Testis (tissue), 5 donors: ENCODE measurements around the genes FST, SNX18 and SLC38A9.

DNA sequence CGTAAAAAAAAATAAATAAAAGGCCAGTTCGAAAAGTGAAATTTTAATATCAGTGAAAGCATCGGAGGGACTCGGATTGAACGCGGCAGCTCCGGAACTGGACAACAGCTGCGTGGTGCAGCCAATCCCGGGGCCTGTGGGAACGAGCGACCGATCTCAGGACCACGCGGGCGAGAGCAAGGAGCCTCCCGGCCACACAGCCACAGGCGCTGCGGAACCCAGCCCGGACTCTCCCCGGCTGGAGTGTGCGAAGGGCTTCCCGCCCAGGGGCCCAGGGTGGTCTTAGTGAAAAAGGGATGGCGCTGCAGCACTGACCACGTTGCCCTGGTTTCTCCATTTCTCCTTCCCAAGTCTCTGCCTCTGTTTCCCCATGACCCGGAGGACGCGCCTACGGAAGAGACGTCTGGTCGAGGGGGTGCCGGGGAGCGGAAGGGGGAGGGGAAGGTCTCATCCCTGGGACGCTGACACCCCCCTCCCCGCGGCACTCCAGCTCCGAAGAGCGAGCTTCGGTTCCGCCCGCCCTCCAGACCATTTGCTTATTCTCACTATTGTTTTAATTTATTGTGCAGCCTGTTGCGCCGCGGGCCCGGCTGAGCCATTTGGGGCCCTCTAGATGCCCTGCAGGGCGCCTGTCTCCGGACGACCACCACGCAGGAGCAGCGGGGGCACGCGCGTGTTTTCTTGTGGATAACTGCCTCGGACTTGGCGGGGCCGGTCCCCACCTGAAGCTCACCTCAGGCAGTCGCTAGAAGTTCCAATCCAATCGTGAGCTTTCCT, 302.9 kb downstream of the PARP8 start:
- PRO-cap, 3 experiments, result no peak in any of the 3 experiments
- RAMPAGE, long total RNA, 2 experiments, result no peak in any of the 2 experiments
- RRBS, result 3% methylated on average over 30 of the region's 57 CpGs

- PRO-cap, 3 experiments, result no peak in any of the 3 experiments
- RAMPAGE, long total RNA, 2 experiments, result no peak in any of the 2 experiments
- RRBS, result no CpG with 5 or more reads among the region's 2 CpGs
These were observed 84.9 kb upstream of the ITGA1 start for GRCh38 chr5:52702762-52703197.

GRCh38 chr5:52800636-52801269, 13.0 kb downstream of the ITGA1 start:
- PRO-cap, 3 experiments, result peak in 2 of 3 experiments; most common plus-strand start chr5:52801022 (in 1); most common minus-strand start chr5:52800799 (in 1)
- RAMPAGE, long total RNA, 2 experiments, result no peak in any of the 2 experiments
- RRBS, result no CpG with 5 or more reads among the region's 15 CpGs

- PRO-cap, 3 experiments, result no peak in any of the 3 experiments
- RAMPAGE, long total RNA, 2 experiments, result no peak in any of the 2 experiments
- RRBS, result no CpG with 5 or more reads among the region's 4 CpGs
These were observed 73.8 kb upstream of the ITGA2 start for GRCh38 chr5:52915244-52915823.

GRCh38 chr5:52955736-52956315, 33.3 kb upstream of the ITGA2 start:
- PRO-cap, 3 experiments, result no peak in any of the 3 experiments
- RAMPAGE, long total RNA, 2 experiments, result no peak in any of the 2 experiments
- RRBS, result no CpG with 5 or more reads among the region's 5 CpGs

- PRO-cap, 3 experiments, result no peak in any of the 3 experiments
- RAMPAGE, long total RNA, 2 experiments, result no peak in any of the 2 experiments
- RRBS, result no CpG with 5 or more reads among the region's 1 CpG
These were observed 3.3 kb upstream of the FST start for GRCh38 chr5:53477124-53477466.

GRCh38 chr5:53480045-53481094, at the start of gene FST:
Gene FST (plus strand): TSS chr5:53480629.
- PRO-cap, 3 experiments, result peak in 3 of 3 experiments; most common plus-strand start chr5:53480242 (in 3); most common minus-strand start chr5:53480097 (in 3)
- RAMPAGE, long total RNA, 2 experiments, result no peak in any of the 2 experiments
- RRBS, result 1% methylated on average over 48 of the region's 104 CpGs

DNA sequence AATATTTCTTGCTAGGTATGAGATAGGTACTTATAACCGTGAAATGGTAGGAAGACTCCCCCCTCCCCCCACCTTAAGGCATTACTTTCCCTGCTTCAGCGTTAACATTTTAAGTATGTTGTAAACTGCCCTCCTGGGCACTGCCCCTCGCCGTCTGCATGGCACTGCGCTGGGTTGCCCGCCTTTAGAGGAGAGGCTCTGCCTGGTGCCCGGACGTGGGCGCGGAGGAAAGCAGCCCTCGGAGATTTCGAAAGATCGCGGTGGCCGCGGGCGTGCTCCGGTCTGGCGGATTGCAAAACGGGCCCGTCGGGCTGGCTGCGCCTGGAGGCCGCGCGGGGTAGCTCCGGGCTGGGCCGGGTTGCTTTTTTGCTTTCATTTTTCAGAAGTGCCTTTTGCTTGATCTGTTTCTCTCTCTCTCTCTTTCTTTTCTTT, 1.4 kb downstream of the FST start:
- PRO-cap, 3 experiments, result peak in 3 of 3 experiments; most common plus-strand start position 234 of the sequence (in 1); most common minus-strand start position 156 of the sequence (in 3)
- RAMPAGE, long total RNA, 2 experiments, result no peak in any of the 2 experiments
- RRBS, result 1% methylated on average over 21 of the region's 28 CpGs

GRCh38 chr5:53997958-53998604, 312.3 kb downstream of the ARL15 start:
- PRO-cap, 3 experiments, result no peak in any of the 3 experiments
- RAMPAGE, long total RNA, 2 experiments, result no peak in any of the 2 experiments
- RRBS, result no CpG with 5 or more reads among the region's 4 CpGs

- PRO-cap, 3 experiments, result no peak in any of the 3 experiments
- RAMPAGE, long total RNA, 2 experiments, result no peak in any of the 2 experiments
- RRBS, result no CpG with 5 or more reads among the region's 7 CpGs
These were observed 89.8 kb downstream of the ARL15 start for GRCh38 chr5:54220566-54220963.

- PRO-cap, 3 experiments, result no peak in any of the 3 experiments
- RAMPAGE, long total RNA, 2 experiments, result no peak in any of the 2 experiments
- RRBS, result no CpG with 5 or more reads among the region's 2 CpGs
These were observed 6.6 kb downstream of the ARL15 start for GRCh38 chr5:54303728-54304182.

- PRO-cap, 3 experiments, result no peak in any of the 3 experiments
- RAMPAGE, long total RNA, 2 experiments, result no peak in any of the 2 experiments
- RRBS, result no CpG with 5 or more reads among the region's 5 CpGs
These were observed 64.8 kb upstream of the HSPB3 start for GRCh38 chr5:54390605-54391140.

DNA sequence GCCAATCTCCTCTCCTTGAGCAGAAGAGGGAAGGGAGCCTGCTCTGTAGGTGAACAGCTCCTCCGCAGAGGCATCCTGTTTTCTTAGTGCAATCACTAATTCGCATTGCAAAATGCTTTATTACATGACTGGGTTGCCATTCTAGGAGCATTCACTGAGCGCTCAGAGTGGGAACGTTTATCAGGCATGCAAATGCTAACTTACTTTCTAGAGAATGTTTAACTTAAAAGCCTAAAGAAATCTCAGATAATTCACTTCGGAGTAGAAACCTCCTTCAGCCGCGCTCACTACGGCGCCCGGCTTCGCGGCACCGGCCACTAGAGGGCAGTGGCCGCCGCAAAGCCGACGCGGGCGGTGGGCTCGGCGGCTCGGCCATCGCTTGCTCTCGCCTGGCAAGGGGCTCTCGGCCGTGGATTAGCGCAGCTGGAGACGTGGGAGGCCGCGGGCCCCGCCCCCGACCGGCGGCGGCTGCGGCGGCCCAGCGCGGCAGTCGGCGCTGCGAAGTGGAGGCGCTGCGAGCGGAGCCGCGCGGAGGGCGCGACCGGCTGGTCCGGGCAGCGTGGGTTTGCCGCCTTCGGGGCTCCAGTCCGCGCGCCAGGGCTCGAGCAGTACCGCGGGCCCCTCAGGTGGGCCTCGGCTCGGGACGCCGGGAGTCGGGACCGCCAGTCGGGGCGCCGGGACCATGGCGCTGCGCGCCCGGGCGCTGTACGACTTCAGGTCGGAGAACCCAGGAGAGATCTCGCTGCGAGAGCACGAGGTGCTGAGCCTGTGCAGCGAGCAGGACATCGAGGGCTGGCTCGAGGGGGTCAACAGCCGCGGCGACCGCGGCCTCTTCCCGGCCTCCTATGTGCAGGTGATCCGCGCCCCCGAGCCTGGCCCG, at the start of gene SNX18:
Gene SNX18, plus strand, starts transcription at position 489 of the 880 bp plus-strand sequence.
- PRO-cap, 3 experiments, result peak in 3 of 3 experiments; most common plus-strand start position 493 of the sequence (in 2); most common minus-strand start position 475 of the sequence (in 3)
- RAMPAGE, long total RNA, 2 experiments, result no peak in any of the 2 experiments
- RRBS, result 1% methylated on average over 31 of the region's 93 CpGs

DNA sequence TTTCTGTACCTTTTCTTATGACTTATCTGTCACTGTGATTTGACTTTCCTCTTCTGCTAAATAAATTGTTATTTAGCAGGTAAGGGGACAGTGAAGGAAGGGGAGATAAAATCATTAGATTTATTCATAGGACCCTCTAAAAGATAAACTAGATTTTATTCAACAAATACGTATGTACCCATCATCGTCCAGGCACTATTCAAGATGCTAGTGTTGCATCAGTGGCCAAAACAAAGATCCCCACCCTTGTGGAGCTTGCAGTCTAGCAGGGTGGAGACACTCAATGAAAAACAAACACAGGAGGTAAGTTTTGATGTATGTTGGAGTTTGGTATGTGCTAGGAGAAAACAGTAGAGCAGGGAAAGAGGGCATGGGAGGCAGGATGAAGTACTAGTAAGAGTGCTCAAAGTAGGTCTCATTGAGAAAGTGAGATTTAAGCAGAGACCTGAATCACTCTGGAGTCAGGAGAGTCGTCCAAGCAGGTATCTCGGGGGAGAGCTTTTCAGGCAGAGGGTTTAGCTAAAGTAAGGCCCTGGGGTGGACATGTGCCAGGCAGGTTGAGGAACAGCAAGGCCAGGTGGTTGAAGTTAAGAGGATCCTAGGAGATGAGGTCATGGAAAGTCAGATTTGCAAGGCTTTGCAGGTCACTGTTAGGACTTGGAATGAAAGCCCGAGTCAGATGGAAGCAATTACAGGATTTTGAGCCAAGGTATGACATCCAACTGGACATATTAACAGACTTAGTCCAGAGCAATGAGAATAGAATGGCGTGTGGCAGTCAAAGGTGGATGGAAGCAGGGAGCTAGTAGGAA, 9.1 kb downstream of the SNX18 start:
- PRO-cap, 3 experiments, result no peak in any of the 3 experiments
- RAMPAGE, long total RNA, 2 experiments, result no peak in any of the 2 experiments
- RRBS, result no CpG with 5 or more reads among the region's 6 CpGs

- PRO-cap, 3 experiments, result peak in 2 of 3 experiments; most common plus-strand start chr5:54538316 (in 1); most common minus-strand start chr5:54538179 (in 1)
- RAMPAGE, long total RNA, 2 experiments, result no peak in any of the 2 experiments
- RRBS, result no CpG with 5 or more reads among the region's 4 CpGs
These were observed 20.5 kb downstream of the SNX18 start for GRCh38 chr5:54537969-54538529.

DNA sequence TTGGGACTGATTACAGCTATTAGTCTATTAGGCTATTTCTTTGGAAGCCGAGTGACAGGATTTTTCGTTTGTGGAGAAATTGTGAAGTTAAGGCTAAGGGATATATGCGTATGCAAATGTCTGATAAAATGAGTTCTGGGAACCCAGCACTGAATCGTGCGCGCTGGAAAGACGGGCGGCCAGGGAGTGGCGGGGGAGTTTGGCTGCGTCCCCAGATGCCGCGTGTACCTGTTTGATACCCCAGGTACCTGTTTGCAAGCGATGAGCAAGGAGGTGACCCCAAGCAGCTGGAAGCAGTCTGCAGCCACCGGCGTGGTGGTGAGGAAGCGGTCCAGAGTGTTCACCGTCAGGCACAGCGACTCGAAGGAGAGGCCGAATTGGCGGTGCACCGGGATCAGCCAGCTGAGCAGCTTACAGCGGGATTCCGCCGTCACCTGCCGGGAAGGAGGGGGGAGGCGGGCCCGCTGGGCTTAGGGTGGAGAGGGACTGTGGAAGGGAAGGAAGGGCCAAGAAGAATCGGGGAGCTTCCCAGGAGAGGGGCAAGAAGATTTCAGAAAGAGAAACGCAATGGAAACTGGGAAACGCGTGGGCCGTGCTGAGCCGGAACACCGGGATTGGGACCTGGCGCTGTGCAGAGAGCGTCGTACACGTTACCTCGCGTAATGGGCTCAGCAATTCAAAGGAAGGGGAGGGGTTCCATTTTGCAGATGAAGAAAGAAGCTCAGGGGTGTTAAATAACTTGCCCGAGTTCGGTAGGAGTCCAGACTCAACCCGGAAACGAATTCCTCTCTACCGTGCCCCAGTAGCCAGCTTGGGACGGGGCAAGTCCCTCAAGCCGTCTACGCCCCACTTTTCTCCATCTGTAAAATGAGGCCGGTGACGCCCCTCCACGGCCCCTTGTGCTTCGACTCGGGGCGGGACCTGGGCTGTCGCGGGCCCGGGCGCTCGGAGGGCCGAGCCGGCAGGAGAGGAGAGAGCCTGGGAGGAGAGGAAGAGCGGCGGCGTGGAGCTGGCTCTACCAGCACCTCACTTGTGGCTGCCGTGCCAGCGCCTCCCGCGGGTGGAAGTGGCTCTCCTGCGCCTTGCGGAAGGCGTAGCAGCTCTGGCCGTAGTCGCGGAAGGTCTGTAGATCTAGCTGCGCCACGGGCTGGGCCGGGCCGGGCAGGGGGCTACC, 908 bp downstream of the CCNO start:
- PRO-cap, 3 experiments, result peak in 2 of 3 experiments; most common plus-strand start position 972 of the sequence (in 1); most common minus-strand start position 1,032 of the sequence (in 1)
- RAMPAGE, long total RNA, 2 experiments, result start-site peak on the plus strand in 1 of 2 experiments, centred at positions 231 to 769 of the sequence, 11 reads per replicate
- RRBS, result 3% methylated on average over 26 of the region's 79 CpGs

DNA sequence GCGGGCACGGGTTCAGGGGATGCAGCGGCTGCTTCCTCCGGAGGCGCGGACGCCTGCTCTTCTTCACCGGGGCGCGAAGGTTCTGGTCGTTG, 189 bp downstream of the CCNO start:
- PRO-cap, 3 experiments, result no peak in any of the 3 experiments
- RAMPAGE, long total RNA, 2 experiments, result no peak in any of the 2 experiments
- RRBS, result under 1% methylated on average over 8 of the region's 11 CpGs

GRCh38 chr5:55594928-55595127, 60.1 kb upstream of the PLPP1 start:
- PRO-cap, 3 experiments, result peak in 1 of 3 experiments; most common plus-strand start chr5:55595043 (in 1)
- RAMPAGE, long total RNA, 2 experiments, result no peak in any of the 2 experiments
- RRBS, result no CpG with 5 or more reads among the region's 2 CpGs

GRCh38 chr5:55633425-55634279, 78.5 kb downstream of the SLC38A9 start:
- PRO-cap, 3 experiments, result no peak in any of the 3 experiments
- RAMPAGE, long total RNA, 2 experiments, result no peak in any of the 2 experiments
- RRBS, result no CpG with 5 or more reads among the region's 6 CpGs

DNA sequence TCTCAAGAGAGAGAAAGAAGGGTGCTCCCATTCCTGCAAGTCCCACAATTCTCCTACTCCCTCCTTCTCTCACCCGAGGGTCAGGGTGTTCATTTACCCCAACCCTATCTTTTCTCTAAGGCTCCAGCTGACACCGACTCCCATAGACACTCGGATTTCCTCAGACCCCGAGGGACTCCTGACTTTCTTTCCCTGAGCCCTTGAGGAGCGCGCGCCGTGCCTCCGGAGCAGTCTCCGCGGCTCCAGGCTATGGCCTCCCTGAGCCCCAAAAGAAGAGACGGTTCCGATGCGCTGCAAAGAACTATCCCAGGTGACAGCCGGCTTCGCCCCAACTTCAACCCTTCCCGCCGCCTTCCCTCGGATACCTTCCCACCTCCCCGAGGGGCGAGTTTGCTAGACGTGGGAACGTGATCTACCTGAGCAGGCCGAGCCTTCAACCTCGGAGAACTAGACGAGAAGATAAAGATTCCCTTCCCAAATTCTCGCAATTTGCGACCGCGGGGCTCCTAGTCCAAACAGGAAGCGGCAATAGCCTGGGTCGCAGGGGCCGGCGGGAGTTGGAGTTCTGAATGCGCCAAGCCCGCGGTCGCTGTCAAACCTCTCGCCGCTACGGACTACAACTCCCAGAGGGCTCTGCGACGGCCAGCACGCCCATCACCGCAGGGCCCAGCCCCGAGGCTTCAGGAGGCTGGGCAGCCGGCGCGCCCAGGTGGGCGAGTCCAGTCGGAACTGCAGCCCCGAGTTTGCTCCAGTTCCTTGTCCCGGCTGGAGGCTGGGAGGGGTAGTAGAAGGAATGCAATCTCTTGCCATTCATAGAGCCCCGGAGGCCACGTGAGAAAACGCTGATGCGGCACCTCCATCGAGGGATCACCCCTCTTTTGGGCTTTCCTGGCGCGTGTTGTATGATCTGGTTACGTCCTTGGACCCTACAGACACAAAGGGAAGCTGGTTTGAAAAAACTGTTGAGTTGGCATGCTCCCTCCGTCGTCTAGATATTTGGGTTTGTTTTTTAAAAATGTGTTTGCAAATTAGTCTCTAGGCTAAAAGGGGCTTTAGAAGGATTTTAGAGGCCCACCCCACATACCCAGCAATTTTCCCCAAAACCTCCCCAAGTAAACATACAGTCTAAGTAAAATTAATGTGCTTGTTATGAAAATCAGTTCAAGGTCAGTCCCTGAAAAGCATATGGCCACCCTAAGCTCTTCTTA, at the start of gene SLC38A9:
Gene SLC38A9, minus strand, starts transcription at position 524 of the 1,208 bp plus-strand sequence.
- PRO-cap, 3 experiments, result peak in 3 of 3 experiments; most common plus-strand start position 694 of the sequence (in 2); most common minus-strand start position 491 of the sequence (in 3)
- RAMPAGE, long total RNA, 2 experiments, result start-site peak on the plus strand in 2 of 2 experiments, centred at positions 666 to 699 of the sequence, 19 to 41 reads per replicate; start-site peak on the minus strand in 2 of 2 experiments, centred at positions 489 to 501 of the sequence, 52 to 83 reads per replicate
- RRBS, result 1% methylated on average over 13 of the region's 63 CpGs